Measurements from ENCODE around the gene NPIPA3.

- RRBS, 2 experiments: no CpG with 5 or more reads among the region's 3 CpGs
Observed at GRCh38 chr16:14292051-14292299, 220.9 kb downstream of the MRTFB start.

DNA sequence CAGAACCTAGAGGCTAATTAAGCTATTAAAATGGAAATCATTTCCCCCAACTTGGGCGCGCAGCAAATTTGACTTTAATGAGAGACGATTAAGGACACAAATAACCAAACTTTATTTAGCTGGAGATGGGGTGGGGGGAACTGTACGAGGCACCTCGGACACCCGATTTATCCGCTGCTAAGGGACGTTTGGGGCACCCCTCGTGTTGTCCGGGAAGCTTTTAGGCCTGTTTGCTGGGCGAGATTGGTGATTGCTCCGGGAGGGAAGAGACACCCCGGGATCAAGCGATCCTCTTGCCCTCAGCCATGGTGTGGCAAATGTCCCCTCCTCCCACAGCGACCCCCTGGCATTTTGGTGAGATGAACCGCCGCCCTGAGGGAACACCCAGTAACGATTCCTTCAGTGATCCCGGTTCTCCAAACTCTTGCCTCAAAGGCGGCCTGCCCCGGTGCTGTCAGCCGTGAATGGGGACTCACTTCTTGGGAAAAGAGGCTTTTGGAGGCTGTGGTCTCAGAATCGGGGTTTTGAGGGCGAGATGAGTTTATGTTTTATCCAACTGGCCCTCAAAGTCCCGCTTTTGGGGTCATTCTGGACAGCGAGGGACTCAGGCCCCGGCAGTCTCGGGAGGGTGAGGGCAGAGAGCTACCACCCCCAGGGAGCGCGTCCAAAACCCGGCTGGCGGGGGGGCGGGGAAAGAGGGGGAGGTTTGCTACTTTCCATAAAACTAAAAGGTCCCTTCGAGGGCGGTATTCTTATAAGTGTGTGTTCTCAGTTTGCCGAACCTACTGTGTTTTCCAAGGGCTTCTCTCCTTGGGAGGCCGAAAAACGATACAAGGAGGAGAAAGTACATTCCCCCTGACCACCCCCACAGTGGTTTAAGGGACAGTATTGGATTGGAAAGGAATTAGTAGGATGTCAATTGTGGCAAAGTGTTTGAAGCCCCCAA is 232.6 kb downstream of the MRTFB start:
- RRBS, 2 experiments: under 1 to 14% methylated on average over 9 to 11 of the region's 38 CpGs

DNA sequence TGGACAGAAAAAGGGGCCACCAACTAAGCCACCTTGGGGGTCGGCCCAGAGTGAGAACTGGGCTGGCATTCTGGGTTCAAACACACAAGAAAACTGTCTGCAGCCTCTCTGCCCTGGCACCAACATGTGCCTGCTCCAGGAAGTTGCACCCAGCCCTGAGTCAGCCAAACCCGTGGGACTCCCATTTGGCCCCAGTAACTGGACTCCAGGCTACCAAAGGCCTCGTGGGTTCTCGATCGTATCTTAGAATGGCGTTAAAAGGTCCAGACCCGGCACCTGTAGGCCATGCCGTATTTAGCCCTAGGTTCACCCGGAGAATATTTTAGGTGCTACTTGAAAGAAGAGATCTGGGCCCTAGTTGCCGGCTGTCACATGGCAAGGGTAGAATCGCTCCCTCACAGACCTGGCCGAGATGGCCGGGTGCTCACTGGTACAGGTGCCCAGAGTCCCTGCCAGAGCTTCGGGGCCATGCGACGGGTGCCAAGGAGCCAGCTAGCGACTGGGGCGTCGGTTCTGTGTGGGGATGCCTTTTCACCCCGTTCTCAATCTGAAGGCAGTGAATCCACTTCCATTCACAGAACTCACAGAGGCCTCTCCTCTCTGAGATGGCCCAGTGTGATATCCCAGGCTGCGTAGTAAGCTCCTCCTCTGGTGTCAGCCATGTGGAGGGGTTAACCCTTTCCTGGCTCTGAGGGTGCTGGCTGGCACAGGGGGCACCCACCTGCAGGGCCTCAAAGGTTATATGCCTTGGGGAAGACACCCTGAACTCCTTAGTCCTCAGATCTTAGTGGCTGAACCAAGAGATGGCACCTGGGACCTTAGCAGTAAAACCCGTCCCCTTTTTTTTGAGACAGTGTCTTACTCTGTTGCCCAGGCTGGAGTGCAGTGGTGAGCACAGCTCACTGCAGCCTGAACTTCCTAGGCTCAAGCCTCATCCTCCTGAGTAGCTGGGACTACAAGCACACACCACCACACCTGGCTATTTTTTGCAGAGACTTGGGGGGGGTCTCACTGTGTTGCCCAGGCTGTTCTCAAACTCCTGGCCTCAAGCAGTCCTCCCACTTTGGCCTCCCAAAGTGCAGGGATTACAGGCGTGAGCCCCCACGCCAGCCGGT is 236.9 kb downstream of the MRTFB start:
- RRBS, 2 experiments: 1 to 12% methylated on average over 6 of the region's 25 CpGs

DNA sequence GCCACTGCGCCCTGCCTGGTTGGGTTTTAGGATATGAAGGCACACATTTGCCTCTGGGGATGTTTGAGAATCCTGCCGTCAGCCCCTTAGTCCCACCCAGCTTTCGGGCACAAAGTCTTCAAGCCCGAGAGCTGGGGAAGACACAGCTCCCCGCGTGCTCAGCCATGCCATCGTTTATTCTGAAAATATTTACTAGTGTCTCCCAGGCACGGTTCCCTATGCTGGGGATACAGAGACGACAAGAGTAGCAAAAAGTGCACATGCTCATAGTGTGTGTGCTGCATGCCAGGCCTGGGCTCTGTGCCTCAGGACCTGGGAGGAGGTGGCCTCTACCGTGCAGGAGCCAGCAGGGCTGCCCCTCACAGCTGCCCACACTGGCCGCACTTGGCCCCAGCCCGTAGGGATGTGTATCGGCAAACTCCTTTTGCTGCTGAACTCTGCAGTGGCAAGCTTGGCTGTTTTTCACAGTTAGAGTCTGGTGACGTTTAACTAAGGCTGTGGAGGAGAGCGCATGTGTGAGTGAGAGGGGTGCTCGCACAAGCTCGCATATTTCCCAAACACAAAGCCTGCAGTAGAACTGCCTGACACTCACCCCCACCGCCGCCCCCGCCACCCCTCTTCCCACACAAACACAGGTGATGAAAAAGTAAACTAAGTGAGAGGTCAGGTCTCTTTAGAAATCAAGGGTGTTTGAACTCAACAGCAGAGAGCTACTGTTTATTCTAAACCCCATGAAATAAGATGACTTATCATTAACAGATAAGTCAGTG is 266.4 kb downstream of the MRTFB start:
- RRBS, 2 experiments: no CpG with 5 or more reads among the region's 20 CpGs

DNA sequence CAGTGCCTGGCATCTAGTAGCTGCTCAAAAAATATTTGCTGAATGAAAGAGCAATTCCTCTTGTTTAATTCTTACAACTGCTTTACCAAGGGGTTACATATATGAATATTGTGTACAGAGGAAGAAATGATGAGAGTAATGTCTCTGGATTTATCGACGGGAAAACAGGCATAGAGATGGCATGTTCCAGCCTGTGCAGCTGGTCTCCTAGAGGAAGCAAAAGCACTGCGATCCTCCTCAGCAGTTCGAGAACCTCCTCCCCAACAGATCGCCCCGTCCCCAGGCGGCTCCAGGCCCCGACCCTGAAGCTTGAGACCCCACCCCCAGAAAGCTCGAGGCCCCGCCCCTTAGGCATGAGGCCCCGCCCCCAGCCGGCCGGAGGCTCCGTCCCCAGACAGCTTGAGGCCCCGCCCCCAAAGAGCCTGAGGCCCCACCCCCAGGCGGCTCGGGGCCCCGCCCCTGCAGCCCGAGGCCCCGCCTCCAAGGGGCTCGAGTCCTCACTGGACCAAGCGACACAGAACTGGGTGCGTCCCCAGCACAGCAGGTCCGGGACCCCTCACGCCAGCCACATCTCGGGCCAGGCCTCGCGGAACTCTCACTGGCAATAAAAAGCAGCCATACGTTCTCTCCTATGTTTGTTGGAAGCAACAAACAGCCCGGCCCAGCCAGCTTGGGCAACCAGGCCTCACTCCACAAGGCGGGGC is 224.5 kb downstream of the PARN start:
- RRBS, 2 experiments: no CpG with 5 or more reads among the region's 31 CpGs

DNA sequence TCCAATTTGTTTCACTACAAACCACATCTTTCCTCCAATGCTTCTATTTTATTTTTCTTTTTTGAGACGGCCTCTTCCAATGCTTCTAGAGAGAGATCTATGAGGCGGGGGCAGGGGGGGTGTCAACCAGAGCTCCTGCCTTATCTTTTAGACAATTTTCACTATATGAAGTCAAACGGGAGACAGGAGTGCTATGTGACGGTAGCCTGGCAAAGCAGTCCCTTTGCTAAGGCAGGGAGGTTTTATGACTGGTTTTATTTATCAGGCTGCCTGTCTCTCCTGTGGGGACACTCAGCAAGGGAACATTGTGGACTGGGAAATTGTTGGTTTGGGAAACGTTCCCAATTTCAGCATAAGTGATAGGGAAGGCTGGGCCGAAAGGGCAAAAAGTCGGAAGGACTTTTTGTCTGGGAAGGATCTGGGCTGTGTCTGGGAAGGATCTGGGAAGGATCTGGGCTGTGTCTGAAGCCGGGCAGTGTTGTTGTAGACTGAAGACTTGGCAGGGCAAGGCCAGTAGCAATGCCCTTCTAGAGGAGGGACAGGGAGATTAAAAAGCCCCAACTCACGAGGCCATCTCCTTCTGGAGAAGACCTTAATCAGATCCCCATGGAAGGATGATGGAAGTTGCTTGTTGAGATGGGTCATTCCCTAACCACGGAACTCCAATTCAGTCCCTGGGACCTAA is 211.2 kb downstream of the PARN start:
- RRBS, 2 experiments: no CpG with 5 or more reads among the region's 10 CpGs

GRCh38 chr16:14427462-14428137 is 202.5 kb downstream of the PARN start:
- RRBS, 2 experiments: no CpG with 5 or more reads among the region's 11 CpGs

DNA sequence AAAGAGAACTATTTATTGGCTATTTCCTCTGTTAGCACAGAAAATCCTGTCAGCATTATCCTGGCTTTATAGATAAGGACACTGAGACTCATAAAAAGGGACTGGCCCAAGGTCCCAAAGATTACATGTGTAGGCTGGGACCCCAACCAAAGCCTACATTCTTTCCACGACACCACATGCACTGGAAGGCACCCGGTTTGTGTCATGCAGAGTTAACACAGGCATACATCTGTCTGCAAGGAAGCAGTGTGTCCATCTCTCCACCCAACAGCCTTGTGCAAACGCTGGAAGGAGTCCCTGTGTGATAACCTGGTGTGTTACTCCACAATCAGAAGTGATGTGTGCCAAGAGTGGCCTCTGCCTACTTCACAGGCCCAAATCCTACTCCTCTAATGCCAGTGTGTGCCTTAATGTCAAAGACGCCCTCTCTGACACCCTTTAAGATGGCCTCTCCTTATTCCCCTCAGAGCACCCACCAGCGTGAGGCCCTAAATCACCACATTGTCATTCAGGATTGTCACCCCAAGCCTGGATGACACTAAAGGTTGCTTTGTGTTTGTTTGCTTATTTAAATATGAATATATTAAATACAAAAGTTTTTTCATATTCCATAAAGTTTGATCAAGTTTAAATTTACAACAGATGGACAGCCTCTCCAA is 139.7 kb downstream of the PARN start:
- RRBS, 2 experiments: no CpG with 5 or more reads among the region's 5 CpGs

- RRBS, 2 experiments: no CpG with 5 or more reads among the region's 1 CpG
Observed at GRCh38 chr16:14560417-14560805, 69.6 kb downstream of the PARN start.

DNA sequence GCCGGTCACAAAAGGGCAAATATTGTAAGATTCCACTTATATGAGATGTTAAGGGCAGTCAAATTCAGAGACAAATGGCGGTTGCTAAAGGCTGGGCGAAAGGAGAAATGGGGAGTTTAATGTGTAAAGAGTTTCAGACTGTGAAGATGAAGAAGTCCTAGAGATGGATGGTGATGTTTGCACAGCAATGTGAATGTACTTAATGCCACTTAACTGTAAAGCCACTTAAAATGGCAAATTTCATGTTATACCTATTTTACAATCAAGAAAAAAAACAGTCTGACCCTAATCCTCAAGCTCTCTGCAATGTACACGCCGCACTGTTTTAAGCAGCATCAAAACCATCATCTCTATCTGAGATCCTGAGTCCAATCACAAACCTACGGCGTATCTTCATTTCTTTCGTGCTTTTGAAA is 1.0 kb downstream of the PARN start:
- RRBS, 2 experiments: no CpG with 5 or more reads among the region's 8 CpGs

- RRBS, 2 experiments: no CpG with 5 or more reads among the region's 48 CpGs
Observed at GRCh38 chr16:14703083-14703590, at the start of gene NPIPA3. Gene NPIPA3 (plus strand): TSS chr16:14703411.

GRCh38 chr16:15025831-15027003 is 29.7 kb downstream of the NTAN1 start:
- RRBS, 2 experiments: no CpG with 5 or more reads among the region's 13 CpGs

DNA sequence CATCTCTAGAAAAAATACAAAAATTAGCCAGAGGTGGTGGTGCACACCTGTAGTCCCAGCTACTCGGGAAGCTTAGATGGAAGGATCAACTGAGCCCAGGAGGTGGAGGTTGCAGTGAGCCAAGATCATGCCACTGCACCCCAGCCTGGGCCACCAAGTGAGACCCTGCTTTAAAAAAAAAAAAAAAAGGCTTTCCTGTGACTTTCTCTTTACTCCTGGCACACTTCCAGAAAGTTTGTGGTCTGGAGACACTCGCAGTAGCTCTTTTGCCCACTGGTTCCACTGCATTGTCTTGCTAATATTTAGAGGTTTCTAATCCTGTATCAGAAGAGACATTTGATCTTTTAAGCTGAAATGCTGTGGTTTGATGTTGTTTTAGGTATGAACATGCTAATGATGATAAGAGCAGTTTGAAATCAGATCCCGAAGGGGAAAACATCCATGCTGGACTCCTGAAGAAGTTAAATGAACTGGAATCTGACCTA is 23.4 kb downstream of the NTAN1 start:
- RRBS, 2 experiments: no CpG with 5 or more reads among the region's 3 CpGs

DNA sequence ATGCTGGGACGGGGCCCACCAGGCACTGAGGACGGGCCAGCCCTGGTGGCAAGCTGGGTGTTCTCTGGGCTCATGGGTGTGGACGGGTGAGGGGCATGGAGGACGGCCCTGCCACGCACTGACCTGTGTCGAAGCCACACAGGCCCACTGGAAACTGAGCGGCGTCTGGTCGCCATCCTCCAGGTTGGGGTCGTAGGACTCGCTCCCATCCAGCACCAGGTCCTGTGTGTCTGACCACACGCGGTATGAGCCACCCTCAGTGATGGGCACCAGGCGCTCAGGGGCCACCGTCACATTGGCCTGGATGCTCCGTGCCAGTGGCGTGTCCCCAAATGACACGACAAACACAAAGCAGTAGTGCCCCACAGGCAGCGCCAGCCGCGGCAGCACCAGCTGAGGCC is 41.5 kb upstream of the RRN3 start:
- RRBS, 2 experiments: no CpG with 5 or more reads among the region's 21 CpGs

GRCh38 chr16:15142568-15142793 is 48.4 kb upstream of the RRN3 start:
- RRBS, 2 experiments: no CpG with 5 or more reads among the region's 14 CpGs

DNA sequence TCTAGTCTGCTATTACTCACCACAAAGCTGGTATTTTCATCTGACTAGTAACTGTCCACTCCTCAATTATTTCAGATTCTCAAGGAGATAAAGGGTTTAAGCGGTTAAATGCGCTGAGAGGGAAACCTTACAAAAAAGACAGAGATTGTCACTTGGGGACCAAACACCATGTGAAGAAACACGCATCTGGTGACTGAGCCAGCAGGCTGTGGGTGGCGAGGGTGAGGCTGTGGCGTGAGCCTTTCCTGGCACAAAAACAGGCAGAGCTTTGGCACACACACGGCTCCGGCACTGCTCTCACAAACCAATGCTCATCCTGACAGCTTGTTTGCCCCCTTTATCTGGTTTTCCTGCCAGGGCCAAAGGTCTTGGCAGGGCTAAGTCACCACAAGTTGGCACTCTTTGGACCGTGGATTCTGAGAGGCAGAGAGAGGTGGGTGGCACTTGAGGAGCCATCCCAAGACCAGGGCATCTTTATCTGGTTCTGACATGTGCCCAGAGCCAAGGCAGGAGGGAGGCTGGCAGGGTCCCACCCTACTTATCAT is 38.0 kb downstream of the MARF1 start:
- RRBS, 2 experiments: no CpG with 5 or more reads among the region's 8 CpGs

DNA sequence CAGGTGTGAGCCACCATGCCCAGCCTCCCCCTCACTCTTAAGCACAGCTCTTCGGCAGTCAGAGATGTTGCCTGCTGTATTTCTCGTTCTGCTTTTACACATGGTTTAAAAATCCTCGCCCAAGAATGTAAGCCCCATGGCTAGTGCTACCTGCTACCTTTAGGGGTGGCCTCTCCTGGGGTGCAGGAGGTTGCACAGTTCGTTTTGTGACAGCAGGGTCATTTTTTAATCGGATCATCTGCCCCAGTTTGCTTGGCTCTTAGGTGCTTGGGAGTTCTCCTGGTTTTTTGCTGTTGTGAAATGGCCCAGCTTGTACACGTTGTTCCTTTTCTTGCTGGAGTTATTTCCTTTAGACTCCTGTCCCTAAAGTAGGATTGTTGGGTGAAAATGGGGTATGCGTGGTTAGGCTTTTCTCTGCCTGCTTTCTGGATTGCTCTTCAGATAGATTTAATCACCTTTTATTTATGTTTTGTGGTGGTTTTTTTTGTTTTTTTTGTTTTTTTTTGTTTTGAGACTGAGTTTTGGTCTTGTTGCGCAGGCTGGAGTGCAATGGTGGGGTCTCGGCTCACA is 25.7 kb downstream of the ABCC1 start:
- RRBS, 2 experiments: no CpG with 5 or more reads among the region's 9 CpGs

- RRBS, 2 experiments: no CpG with 5 or more reads among the region's 16 CpGs
Observed at GRCh38 chr16:16045442-16046302, 96.3 kb downstream of the ABCC1 start.

DNA sequence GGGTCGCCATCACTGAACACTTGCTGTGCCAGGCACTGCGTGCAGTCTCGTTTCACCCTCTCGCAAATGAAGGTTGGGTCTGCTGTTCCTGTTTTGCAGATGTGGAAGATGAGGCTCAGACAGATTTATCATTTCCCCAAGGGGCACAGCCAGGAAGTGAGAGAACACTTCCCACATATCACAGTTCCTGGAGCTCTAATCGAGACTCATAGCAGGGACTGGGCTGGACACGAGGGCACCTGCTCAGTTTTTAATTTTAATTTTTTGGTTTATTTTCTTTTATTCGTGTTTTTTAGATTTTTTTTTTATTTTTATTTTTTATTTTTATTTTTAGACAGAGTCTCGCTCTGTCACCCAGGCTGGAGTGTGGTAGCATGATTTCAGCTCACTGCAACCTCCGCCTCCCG is 122.6 kb downstream of the ABCC6 start:
- RRBS, 2 experiments: no CpG with 5 or more reads among the region's 10 CpGs

DNA sequence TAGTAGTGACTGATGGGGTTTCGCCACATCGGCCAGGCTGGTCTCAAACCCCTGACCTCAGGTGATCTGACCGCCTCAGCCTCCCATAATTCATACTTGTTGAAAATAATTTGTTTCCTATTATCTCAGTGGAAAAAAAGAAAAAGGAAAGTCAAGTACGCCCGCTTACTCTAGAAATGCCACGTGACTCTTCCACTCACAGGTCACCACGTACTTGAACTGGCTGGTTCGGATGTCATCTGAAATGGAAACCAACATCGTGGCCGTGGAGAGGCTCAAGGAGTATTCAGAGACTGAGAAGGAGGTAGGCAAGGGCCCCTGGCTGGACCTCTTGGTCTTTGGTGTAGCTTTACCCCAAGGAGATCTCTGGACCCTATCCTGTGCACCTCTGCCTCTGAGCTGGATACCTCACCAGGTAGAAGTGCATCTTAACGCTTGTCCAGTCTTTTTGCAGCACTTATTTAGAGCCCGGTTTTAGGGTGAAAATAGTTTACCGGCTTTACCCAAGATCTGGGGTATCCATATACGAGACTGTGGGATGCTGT is 97.6 kb downstream of the ABCC6 start:
- RRBS, 2 experiments: no CpG with 5 or more reads among the region's 14 CpGs

All from Panc1 (cell line).